T-cell (primary cell): Measurements from ENCODE around the genes LEFTY1, LIN9 and STUM.

GRCh38 chr1:224732168-224733005, 116.3 kb downstream of the CNIH3 start:
- PRO-cap, 7 experiments: no peak in any of the 7 experiments

DNA sequence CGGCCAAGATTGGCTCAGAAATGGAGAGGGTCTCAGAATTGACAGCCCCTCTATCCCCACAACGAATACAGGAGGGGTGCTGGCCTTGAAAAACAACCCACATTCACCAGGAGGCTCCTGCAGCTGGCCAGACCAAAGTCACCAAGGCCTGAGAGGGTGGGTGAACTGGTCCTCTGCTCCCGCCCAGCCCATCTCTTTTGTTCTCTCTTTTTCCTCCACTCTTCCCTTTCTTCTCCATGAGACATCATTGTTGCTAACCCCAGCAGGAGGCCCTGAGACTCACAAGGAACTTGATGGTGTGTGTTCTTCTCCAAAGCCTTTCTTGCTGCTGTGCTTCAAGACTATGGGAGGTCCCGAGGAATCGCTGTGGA, 35.9 kb downstream of the LBR start:
- PRO-cap, 7 experiments: no peak in any of the 7 experiments

- PRO-cap, 7 experiments: no peak in any of the 7 experiments
Measured at GRCh38 chr1:225416153-225416367, 11.8 kb downstream of the LBR start.

- PRO-cap, 7 experiments: peak in 7 of 7 experiments; most common plus-strand start chr1:225445136 (in 2); most common minus-strand start chr1:225444976 (in 7)
Measured at GRCh38 chr1:225444850-225445332, 17.1 kb upstream of the LBR start.

DNA sequence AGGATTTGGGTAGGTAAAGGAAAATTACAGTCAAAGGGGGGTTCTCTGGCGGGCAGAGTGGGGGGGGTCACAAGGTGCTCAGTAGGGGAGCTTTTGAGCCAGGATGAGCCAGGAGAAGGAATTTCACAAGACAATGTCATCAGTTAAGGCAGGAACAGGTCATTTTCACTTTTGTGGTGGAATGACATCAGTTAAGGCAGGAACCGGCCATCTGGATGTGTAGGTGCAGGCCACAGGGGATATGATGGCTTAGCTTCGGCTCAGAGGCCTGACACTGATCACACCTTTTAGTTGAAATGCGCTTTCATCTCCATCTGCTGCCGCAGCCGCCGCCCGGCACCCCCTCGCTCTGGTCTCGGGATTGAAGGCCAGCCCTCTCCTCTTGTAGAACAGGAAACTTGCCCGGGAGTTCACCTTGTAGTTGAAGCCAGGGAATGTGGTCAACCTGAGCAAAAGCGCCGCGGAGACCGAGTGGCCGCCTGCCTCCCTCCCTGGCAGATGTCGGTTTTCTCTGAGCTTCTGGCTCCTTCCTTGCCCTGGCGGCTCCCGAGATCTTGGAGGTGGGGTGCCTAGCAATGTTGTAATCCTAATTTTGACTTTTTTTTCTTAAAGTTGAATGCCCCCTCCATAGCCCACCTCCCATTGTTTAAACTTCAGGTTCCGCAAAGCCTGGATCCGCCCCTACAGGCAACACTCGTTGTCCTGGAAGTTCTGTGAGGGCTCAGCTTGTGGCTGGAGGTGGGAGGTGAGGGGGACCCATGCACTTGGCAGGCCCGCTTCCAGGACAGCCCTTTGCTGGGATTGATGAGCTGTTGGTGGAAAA, 994 bp downstream of the EPHX1 start:
- PRO-cap, 7 experiments: no peak in any of the 7 experiments

- PRO-cap, 7 experiments: no peak in any of the 7 experiments
Measured at GRCh38 chr1:225819873-225820222, 9.9 kb downstream of the EPHX1 start.

GRCh38 chr1:225843222-225844058, 33.5 kb downstream of the EPHX1 start:
- PRO-cap, 7 experiments: no peak in any of the 7 experiments

DNA sequence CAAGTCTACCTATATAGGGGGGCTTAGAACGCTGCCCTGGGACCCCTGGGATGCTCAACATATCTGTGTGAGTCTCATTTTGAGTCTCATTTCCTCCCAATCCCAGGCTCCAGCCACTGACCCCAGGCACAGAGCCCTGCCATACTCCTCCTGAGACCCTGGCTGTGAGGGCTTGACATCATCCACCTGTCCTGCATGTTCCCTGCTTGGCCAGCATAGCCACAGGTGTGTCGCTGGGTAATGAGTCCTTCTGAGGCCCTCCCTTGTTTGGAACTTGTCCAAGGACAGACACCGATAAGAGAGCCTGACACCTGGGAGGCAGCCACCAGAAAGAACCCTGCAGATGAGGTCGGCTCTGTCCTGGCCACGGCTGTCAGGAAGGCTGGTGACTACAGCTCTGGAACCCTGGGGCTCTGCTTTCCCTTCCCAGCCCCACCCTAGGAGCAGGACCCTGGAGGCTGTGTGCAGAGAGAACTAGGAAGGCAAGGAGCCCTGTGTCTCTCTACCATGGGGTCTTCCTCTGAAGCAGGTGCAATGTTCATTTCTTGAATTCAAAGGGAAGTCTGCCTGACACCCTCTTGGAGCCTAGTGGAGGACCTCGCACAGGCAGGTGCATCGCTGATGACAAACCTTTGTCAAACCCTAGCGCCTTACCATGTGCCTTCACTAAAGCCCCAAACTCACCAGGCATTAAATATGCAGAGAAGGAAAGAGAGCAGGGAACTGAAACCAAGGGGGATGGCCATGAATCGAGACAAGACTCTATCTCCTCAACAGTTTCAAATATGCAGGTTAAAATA, 34.5 kb downstream of the TMEM63A start:
- PRO-cap, 7 experiments: no peak in any of the 7 experiments

- PRO-cap, 7 experiments: no peak in any of the 7 experiments
Measured at GRCh38 chr1:225855870-225856310, 26.3 kb downstream of the TMEM63A start.

GRCh38 chr1:225888799-225889595, at the start of gene LEFTY1:
Gene LEFTY1, minus strand, starts transcription at chr1:225889146.
- PRO-cap, 7 experiments: no peak in any of the 7 experiments

DNA sequence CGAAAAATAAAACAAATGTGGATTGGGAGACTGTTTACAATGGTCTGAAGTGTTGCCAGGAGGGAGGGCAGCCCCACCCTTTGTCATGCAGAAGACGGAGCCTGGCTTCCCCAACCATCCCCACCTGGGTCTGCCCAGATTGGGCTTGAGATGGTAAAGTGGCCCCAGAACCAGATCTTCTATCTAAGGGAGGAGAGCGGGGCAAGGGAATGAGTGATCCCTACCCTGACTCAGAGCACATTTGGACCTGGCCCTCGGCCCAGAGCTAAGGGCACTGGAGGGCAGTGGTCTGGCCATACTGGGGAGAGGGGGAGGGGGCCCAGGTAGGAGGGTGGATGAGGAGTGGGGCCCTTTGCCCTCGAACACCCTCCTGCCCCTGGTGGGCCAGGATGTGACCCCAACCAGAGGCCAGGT, 1.4 kb upstream of the LEFTY1 start:
- PRO-cap, 7 experiments: no peak in any of the 7 experiments

DNA sequence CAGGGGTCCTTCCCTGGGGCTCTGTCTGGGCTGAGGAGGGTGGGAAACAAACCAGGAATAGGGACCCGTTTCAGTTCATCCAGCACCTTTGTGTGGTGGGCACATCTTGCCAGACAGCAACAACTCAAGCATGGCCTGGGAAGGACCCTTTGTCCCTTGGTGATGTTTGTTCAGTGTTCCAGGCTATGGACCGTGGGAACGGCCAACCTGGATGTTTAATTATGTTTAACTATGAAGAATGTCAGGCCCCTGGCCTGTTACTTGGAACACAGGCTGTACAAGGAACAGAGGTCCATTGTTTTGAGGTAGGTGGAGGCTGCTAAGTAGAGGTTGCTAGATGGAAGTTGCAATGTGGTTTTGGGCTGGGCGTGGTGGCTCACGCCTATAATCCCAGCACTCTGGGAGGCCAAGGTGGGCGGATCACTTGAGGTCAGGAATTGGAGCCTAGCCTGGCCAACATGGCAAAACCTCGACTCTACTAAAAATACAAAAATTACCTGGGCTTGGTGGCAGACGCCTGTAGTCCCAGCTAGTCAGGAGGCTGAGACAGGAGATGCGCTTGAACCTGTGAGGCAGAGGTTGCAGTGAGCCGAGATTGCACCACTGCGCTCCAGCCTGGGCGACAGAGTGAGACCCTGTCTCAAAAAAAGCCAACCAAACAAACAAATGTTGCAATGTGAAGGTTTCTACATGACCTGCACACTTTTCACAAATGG, 2.3 kb upstream of the LEFTY1 start:
- PRO-cap, 7 experiments: no peak in any of the 7 experiments

DNA sequence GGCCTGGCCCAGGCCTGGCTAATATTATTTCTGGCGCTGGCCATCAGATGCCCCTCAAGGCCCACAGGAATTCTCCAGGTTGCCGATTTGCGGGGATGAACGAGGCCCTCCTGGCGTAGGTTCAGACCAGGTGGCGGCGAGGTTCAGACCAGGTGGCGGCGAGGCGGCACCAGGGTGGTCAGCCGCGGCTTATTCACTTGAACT, 425 bp upstream of the PYCR2 start:
- PRO-cap, 7 experiments: no peak in any of the 7 experiments

DNA sequence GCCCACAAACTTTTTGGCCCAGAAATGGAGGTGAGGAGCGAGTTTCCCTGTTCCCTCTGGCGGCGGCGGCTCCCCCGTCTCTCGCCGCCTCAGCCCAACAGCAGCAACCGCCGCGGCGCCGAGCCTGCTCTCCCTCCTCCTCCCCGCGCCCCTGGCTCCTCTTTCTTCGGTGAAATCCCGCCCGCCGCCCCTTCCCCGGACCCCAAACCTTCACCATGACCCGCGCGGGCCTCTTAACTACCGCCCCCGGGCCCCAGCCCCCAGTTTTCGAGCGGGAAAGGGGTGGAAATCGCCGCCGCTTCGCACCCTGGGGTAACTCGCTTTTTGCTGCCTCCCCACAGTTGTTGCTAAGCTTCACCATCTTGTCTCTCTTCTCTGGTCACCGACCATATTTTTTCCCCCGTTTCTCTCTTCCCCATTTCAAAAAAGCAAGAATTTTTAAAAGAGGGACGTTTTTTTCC, 433 bp downstream of the H3-3A start:
- PRO-cap, 7 experiments: peak in 7 of 7 experiments; most common plus-strand start position 263 of the sequence (in 6); most common minus-strand start position 364 of the sequence (in 6)

DNA sequence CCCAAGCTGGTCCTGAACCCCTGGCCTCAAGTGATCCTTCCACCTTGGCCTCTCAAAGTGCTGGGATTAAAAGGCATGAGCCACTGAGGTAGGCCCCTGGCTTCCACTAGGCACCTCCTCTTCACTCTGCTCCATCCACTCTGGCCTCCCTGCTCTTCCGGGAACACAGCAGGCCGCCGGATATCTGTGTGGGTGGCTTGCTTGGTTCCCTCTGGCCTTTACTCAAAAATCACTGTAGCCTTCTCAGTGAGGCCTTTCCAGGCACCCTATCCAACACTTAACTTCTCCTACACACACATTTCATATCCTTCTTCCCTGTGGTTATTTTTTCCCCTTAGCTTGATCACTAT, 46.5 kb downstream of the H3-3A start:
- PRO-cap, 7 experiments: no peak in any of the 7 experiments

- PRO-cap, 7 experiments: peak in 7 of 7 experiments; most common plus-strand start chr1:226309186 (in 3); most common minus-strand start chr1:226309137 (in 7)
Measured at GRCh38 chr1:226309071-226309602, at the start of gene LIN9. Gene LIN9, minus strand, starts transcription at chr1:226309164.

GRCh38 chr1:226390152-226390728, 17.7 kb downstream of the PARP1 start:
- PRO-cap, 7 experiments: no peak in any of the 7 experiments

DNA sequence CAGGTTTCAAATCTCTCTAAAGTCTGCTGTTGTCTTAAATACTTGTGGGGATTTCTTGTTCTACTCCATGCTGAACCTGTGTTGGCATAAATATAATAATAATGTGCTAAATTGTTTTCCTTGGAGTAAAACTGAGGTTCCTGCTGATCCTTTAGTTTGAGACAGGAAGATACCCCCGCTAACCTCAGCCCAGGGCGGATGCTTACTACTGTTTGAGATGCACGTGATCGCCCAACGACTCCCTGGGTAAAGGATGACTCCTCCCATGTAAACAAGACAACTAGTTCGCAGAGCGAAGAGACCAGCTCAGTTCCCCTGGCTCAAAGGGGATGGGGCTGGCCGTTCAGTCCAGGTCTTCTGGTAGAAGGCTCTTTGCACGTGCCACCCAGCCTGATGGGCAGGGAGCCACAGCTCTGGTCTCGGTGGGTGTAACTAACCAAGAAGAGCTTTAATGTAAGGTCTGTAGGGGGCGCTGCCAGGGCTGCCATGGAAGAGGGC, 49.3 kb upstream of the PARP1 start:
- PRO-cap, 7 experiments: peak in 1 of 7 experiments; most common plus-strand start position 309 of the sequence (in 1)

- PRO-cap, 7 experiments: no peak in any of the 7 experiments
Measured at GRCh38 chr1:226548172-226549220, at the start of gene STUM. Gene STUM, plus strand, starts transcription at chr1:226548764.

DNA sequence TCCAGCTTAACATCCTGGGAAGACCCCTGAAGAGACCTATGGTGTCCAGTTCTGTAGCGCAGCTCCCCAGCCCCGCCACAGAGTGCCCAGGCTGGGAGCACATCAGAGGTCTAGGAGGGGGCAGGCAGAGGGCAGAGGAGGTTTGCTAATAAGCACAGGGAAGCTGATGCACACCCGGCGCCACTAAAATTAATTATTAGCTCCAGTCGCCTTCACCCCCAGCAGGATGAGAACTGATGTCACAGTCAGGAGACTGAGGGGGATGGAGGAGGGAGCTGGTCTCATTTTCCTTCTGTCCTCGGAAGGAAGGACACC, 38.4 kb downstream of the STUM start:
- PRO-cap, 7 experiments: no peak in any of the 7 experiments